Airway epithelial cell (primary cell): ENCODE measurements around a stretch of chr7.

DNA sequence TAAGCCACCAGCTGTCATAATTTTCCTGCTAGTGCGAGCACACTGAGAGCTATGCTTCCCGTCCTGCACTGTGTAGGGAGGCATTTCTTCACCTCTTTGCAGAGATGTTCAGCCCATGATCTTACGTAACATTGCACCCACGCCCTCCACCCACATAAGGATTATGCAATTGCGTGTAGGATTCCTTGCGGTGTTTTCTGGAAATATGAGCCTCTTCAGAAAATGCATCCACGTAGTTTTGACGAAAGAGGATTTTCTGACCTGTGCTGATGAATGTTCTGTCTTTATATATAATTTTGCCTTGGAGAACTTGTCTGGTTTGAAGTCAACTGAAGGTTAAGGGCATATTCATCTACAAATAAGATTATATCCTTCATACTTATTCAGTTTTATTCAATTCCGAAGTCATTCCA is 8.0 kb upstream of the COBL start:
- RAMPAGE, long total RNA: no peak

DNA sequence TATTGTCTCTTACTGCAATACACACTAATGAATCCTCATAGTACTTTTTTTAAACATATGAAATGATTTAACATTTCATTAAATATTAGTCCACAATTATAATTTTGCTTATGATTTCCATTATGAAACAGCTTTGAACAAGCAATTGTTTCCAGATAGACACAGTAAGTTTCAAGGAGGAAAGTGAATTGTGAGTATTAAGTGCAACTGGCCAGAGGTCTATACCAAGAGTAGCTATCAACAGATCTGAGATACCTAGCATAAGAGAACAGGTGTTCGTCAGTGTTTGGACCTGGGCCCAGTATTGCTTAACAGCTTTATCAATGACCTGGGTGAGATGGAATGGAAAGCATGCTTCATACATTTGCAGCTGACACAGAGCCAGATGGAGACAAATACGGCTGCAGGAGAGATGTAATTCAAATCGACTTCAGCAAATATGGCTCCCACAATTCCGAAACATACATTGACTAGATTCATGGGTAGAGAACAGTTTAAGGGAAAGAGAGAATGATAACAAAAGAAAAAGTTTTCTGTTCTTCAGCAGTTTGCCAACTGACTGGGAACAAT is 27.7 kb upstream of the COBL start:
- RAMPAGE, long total RNA: no peak

DNA sequence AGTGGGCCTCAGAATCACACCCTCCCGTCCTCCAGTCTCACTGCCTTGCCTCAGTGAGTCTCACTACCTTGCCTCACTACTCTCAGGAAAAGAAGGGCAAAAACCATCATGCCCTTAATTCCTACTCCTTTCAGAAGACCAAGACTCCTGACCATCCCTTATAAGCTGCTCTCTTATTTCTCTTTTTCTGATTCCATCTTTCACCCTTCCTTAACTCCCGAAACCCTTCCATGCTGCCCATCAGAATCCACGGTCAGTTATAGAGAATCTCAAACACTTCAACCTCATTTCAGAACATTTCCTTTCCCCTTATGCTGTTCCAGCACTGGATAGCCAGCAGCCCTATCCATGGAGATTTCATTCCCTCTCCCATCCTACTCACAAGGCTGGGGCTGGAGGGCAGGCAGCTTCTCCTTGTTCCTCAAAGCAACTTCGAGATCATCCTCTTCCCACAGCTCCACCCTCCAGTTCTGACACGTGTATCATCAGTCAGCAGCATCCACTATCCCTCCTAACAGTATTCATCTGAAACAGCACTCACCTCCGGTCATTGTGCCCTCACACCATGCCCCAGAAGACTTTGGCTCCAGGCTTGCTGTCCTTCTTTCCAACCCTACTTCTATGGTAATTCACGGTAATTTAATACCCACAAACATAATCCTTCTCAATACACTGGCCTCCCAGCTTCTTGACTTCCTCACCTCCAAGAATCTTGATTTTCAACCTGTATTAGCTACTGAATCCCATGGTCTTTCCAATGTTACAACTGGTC is 12.8 kb downstream of the SEC61G start:
- RAMPAGE, long total RNA: no peak

GRCh38 chr7:55021610-55022339 is 3.0 kb downstream of the EGFR start:
- RAMPAGE, long total RNA: no peak

DNA sequence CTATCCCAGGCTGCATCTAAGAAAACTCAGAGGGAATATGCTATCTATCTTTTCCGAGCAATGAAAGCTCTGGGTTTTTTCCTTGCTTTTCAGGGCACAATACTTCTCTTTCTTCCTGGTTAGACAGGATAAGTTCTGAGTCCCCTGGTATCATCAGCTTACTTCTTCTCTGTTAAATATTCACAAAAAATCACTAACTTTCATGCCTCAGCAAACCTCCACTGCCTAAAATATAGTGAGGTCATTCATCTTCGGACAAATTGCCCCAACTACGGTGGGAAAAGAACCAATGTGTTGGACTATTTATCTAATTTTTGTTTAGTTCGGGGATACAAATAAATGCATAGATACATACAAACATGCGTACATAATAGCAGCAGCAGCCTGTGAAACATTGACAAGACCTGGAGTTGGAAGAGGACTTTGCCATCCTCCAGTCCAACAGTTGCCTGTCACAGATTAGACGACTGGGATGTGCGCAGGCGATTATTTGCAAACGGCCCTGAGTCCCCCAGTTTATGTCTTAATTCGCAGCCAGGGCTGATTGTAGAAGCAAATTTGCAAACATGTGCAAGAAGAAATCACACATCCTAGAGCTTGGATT is 51.5 kb downstream of the EGFR start:
- RAMPAGE, long total RNA: no peak

GRCh38 chr7:55077371-55078429 is 58.9 kb downstream of the EGFR start:
- RAMPAGE, long total RNA: no peak

GRCh38 chr7:55078430-55078758 is 59.6 kb downstream of the EGFR start:
- RAMPAGE, long total RNA: no peak

DNA sequence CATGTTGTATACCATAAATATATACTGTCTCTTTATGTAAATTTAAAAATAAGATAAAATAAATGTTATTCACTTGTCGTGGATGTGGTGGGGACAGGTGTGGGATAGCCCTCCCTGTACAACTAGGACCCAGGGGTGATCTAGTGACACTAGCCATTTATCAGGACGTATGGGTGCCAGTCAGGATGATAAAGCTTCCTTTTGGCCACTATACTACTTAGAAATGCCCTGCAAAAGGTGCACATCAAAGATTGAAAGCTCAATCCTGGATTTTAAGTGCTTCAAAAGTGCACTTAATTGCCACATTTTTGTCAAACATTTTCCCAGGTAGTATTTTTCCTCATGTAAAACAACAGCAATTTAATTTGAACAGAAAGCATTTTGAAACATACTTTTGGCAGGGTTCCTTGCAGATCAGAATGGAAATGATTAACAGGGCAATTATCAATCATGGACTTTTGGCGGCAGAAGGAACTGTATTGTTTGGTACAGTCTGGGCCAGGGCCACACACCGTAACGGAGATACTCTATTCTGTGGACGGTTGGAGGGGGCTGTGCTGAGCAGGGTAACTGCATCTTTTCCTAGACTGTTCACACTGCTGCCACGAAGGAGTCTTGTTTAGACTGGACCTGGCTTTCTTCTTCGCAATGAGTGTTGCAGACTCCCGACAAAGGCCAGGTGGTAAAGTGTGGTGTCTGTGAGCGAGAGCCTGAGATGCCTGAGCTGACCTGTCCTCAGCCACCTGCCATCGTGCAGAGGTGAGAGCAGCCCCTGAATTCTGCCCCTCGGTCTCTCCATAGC is 62.2 kb downstream of the EGFR start:
- RAMPAGE, long total RNA: no peak

DNA sequence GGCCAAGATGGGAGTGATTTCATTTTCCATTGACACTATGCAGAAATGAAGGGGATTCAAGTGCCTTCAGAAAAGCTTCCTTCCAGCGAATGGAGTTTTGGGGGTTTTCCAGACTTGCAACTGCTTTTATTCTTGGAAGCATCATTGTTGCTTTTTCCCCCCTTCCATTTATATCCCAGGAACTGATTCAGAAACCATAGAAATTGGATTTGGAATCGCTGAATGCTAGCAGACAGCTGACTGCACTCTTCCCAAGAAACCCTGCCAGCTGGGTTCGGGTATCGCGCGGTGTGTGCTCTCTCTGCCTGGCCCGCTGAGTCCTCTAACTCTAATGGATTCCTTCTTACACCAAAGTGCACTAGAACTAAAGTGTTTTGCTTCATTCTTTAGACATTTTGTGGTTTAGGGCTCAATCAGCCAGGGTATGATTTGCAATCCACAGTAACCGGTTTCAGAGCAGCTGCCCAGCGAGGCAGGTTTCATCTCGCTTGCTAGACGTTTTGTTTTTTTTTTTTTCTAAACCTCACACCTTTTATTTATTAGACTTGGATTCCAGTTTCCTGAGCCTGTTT is 92.1 kb downstream of the EGFR start:
- RAMPAGE, long total RNA: no peak

GRCh38 chr7:55151073-55151478 is 132.3 kb downstream of the EGFR start:
- RAMPAGE, long total RNA: no peak

- RAMPAGE, long total RNA: no peak
Observed at GRCh38 chr7:55427792-55428683, 62.9 kb downstream of the LANCL2 start.

DNA sequence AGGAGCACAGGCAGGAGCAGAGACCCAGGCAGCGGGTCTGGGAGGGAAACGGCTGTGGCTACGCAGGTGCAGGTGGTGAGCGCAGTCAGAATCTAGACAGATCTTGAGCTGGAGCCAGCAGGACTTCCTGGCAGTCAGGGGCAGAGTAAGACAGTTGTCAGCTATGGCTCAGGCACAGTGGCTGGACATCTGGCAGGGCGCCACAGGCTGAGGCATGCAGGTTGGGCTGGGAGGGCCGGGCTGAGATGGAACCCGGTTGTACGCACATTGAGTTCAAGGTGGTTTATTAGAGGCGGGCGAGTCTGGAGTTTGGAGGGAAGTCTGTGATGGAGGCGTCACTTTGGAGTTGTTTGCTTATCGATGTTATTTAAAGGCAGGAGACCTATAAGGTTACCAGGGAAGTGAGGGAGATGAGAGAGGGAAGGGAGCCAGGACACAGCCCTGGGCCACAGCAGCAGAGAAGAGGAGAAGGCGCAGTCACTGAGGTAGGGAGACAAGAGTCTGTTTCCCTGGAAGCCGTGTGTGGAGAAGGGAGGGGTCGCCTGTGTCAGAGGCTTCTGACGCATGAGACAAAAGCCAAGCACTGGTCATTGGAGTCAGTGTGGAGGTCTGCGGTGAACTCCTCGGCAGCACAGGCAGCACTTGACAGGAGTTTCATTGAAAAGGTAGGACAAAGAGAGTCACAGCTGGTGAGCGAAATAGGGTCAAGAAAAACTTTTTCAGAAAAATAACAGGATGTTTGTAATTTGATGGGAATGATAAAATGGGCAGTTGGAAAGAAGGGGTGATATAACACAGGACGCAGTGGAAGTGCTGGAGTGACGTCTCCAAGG is 73.9 kb downstream of the LANCL2 start:
- RAMPAGE, long total RNA: no peak

DNA sequence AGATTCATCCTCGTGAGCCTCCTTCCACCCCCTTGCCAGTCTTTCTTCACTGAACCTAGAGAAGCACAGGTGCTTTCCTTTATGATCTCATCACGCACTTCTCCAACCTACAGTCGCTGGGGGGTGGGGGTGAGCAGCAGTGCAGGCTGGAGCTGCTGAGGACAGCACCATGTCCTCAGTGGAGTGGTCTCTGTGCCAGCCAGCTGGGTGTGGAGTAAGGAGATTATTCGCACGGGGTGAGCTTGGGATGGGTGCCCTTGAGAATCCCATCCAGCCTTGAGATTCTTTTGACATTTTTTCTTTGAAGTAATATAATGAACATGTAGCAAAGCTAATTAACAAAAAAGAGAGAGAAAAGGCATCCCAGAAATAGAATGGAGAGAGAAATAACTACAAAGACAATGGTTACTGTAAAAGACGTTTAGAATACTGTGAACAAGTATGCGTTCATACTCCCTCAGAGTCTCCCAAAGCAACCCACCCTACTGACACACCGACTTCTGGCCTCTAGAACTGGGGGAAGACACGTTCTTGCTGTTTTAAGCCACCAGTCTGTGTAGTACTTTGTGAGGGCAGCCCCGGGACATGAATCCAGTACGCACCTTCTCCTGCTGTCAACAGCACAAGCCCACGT is 87.9 kb downstream of the VOPP1 start:
- RAMPAGE, long total RNA: no peak

DNA sequence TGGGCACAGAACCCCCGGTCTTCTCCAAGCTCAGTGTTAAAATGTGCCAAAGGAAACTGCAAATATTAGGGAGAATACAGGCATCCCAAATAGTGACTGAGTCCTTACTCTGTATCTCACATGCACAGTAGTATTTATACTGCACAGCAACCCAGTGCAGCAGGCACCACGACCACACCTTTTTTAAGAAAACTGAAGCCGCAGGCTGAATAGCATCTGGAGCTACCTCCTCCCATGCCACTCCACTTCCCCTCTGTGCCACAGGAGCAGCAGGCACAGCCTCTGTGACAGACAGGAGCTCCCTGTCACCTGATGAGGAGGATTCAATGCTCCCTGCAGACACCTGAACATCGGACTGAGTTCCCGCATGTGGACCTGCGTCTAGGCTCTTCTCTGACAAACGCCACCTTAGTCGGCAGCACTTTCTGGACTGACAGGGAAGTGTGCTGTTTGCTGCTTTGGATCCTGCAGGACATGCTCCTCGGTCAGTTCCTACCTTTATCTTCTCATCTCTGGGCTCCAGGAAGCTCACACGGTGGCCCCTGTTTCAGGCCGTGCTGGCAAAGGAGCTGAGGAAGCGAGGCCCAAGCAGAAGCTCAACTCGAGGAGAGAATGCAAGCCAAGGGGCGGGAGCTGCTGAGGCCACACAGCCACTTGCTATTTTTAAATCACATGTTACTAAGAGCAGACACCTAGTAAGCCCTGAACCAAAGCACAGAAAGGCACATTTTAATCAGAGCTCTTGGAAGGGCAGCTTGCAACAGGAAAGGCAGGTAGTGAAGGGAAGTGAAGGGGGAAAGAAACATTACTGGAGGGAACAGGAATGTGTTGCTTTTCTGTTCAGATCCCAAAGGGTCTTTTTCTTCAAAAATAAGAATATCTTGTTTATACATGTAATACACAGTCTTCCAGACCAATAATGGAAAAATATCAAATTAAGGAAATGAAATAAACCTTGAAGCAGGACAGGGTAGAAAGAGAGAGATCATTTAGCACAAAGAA is 56.6 kb downstream of the VOPP1 start:
- RAMPAGE, long total RNA: no peak

GRCh38 chr7:55966559-55967588 is 2.5 kb downstream of the NIPSNAP2 start:
- RAMPAGE, long total RNA: no peak

GRCh38 chr7:56058227-56058868 is 5.7 kb upstream of the SUMF2 start:
- RAMPAGE, long total RNA: no peak

DNA sequence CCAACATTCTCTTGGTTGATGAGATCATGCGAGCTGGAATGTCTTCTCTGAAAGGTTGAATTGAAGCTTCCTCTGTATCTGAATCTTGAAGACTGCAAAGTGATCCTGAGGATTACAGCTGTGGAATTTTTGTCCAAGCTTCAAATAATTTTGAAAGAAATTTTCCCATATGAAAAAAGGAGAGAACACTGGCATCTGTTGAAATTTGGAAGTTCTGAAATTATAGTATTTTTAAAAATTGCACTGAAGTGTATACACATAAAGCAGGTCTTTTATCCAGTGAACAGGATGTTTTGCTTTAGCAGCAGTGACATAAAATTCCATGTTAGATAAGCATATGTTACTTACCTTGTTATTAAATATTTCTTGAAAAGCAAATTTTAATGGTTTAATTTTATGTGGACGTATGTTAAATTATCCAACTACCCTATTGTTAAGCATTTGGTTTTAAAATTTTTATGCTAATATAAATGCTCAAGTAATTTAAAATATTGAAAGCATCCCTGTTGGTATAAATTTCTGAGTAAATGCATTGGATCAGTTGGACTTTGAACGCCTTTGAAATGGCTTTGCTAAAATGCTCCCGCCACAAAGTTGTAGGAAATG is 956 bp upstream of the SUMF2 start:
- RAMPAGE, long total RNA: no peak

GRCh38 chr7:56087195-56087659 is 5.5 kb downstream of the PHKG1 start:
- RAMPAGE, long total RNA: no peak

DNA sequence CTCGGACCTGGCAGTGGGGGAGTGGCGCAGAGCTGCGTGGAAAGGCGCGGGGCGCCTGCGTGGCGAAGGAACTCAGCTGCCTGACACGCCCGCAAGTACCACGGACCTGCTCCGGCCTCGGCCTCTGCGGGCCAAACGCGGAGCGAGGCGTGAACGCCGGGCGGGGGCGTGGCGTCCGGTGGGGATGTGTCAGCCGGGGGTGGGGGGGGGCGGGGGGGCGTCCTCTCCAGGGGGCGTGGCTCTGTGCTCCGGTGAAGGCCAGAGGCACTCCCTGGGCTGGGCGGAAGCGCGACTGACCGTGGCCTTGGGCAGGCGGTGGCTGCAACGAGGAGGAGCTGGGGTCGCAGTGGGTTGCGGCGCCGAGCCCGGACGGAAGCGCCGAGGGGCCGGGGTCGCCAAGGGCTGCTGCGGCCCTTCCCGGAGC is 58.8 kb upstream of the NUPR2 start:
- RAMPAGE, long total RNA: no peak

DNA sequence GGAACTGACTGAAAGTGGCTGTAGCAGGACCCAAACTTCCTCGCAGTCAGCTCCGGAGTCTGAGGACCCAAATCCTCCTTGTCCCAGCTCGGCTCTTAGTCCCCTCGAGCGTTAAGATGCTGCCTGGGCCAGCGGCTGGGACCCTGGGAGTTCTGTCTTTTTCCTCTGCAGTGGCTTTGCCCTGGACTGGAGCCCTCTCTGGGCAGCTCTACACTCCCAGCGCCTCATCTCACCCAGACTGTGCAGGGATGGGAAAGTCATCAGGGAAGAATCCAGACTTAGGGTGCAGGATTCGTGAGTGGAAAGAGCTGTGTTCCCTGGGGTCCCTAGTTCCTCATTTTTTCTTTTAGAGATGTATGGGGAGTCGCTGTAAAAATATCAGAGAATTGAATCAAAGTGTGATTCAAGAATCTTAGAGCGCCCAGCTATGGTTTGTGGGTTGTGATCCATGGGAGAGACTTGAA is 428 bp downstream of the ZNF716 start:
- RAMPAGE, long total RNA: no peak